ENCODE measurements around a stretch of chr7.

DNA sequence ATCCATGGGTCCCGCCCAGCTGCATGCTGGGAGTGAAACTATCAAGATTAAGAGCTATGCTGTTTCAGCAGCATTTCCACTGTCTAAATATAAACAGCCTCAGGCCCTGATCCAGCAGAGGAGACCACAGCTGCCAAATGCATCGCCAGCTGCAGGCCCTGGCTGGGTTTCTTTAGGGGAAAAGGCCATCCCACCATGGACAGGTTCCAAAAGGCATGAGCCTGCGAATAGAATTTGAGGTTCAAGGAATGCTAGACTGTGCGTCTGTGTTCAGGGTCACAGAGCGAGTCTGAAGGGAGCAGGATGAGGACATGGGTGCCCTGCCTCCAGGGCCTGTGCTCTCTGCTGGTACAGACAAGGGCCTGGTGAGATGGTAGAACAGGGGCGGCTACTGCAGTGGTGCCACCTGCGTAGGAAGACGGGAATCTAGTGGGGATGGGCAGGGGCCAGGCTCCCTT is 411.3 kb downstream of the PAXIP1 start:
- PRO-cap, result no peak

GRCh38 chr7:154681366-154681800 is 321.5 kb downstream of the PAXIP1 start:
- PRO-cap, result no peak

GRCh38 chr7:154960055-154960261 is 43.0 kb downstream of the PAXIP1 start:
- PRO-cap, result no peak

GRCh38 chr7:155071129-155071794 is 1.1 kb downstream of the HTR5A start:
- PRO-cap, result no peak

DNA sequence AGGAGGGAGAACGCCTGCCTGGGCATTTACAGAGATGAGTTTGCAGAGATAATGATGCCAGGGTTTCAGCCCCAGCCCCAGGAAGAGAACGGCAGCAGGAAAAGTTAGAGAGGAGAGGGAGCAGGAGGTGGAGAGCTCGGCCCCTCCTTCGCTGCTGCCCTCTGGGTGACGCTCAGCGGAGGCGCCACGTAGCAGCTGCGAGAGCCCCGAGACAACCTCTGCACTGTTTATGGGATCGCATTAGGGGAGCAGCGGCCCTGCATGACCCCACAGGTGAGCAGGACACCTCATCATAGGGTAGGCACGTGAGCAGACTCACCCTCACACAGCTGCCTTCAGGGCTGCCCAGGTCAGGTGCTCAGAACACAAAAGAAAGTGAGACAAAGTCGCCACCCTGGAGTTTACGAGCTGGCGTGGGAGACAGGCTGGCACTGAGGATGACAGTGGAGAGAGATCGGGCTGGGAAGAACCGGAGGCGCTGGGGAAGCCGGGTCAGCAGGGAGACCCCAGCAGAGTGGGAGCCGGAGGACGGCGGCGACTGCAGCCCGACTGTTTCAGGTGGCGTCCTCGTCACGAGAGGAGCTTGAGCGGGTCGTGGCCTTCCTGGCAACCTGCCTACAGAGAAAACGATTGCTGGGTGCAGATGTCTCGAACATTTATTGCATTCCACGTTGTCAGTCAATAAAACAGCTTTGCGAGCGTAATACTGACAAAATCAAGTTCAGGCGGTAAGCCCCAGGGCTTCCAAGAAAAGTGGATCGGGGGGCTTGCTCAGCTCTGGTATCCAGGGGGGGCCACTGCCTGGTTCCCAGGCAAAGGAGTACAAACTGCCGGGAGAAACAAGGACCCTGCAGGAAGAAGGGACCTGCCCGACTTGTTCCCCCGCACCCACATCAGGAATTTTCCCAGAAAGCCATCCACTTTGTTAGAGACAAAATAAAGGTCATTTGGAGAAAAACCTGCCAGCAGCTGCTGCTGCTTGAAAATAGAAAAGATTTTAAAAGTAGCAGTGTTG is 83.1 kb upstream of the INSIG1 start:
- PRO-cap, result bidirectional peak, plus-strand start at position 450 of the sequence, minus-strand start at position 163 of the sequence

DNA sequence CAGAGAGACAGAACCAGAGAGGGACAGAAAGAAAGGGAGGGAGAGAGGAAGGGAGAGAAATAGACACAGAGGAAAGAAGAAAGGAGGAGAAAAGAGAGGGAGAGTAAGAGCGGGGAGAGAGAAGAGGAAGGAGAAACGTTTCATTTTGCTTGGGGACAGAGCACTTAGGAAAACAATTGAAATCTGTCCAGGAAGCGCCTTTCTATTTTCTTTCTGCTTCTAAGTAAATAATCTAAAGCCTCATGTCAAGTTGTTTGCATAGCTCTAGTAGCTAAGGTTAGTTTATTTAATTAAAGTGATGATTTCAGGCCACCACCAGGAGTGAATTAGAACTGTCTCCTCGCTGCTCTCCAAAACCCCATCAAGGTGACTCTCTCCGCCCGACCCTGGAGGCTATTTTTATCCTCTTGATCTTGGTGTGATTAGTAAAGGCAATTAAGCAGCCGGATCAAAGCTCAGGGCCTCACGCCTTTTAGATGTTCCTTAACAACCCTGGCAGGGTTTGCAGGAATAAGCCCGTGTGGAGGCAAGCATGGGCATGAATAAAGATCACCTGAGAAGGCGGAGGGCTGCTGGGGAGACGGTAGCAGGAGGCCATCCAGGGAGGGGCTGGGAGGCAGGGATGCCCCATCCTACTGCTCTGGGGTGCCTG is 73.4 kb upstream of the INSIG1 start:
- PRO-cap, result no peak

GRCh38 chr7:155244484-155245018 is 53.1 kb upstream of the INSIG1 start:
- PRO-cap, result no peak

DNA sequence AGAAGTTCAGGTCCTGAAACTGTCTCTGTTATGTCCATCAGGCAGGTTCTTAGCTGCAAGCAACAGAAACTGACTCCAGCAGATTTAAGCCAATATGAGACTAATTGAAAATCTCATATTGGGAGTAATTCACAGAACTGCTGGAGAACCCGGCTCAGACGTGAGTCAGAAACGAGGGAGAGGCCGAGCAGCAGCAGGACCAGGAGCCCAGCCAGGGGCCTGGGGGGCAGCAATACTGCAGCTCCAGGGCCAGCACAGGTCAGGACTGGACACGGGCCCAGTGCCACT is 28.1 kb upstream of the INSIG1 start:
- PRO-cap, result no peak

DNA sequence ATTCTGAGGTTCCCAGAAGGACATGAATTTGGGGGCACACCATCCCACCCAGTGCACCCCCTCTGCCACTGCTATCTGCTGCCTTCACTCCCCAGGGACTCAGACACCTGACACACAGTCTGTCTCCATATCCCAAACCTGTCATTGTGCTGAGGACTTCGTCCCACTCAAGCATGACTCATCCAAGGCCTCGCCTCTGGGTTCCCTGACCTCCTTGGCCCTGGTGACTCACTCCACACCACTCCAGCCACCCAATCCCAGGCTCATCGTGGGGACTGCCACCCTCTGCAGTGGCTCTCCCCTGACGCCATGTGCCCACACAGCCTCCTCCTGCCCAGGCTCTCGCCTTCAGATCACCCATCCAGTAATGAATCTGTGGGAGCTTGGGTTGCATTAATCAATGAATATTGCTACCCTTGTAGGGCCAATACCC is 6.6 kb upstream of the INSIG1 start:
- PRO-cap, result unidirectional peak, minus-strand start at position 101 of the sequence

DNA sequence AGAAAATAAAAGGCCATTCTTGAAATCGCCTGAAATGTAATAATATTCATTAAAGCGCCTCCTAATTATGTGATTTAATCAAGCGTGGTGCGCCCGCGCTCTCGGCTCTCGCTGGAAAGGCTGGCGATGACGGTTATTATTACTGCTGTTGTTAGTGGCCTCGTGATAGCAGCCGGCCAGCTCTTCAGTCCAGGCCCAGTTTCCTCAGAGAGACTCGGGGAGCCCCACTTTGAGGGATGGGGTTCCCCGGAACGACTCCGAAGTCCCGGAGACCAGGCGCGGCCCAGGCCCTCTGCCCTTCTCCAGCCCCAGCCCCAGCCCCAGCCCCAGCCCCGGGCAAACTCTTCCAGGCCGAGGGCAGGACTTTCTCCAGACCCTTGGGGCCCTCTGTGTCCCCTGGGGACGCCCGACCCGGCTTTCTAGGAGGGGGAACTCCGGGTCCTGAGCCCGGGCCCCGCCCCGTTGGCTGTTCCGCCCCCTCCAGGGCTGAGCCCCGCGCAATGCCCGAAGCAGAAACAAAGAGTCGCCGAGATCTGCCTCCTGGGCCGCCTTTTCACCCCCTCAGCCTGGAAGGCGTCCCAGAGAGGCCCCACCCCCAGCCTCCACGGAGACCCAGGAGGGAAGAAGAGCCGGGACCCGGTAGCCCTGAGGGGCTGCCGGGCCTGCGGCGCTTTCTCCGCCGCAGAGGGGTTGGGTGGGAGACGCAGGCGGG is 9.8 kb downstream of the EN2 start:
- PRO-cap, result no peak

GRCh38 chr7:155490726-155491720 is 33.1 kb downstream of the EN2 start:
- PRO-cap, result no peak

GRCh38 chr7:155576554-155577207 is 30.3 kb upstream of the CNPY1 start:
- PRO-cap, result unidirectional peak, minus-strand start at chr7:155576961

- PRO-cap, result no peak
These were observed 40.1 kb downstream of the SHH start for GRCh38 chr7:155771917-155772889.

DNA sequence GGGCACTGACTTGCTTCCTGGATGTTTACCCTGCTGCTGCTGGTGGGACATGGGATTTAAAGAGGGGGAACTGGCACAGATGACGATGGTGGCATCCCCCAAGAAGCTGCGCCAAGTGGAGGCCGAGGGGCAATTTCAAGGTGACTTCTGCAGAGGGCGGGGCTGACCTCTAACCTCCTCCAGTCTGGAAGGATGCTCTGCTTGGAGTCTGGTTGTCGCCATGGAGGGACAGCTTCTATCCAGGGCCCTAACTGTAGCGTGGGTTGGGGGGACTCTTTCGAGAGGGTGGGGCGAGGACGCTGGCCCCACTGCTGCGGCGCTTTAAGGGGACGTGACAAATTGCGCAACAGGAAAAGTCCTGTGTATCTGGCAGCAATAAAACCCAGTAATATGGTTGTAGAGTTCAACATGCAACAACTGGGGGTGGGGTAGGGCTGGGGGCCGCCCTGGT is 4.6 kb downstream of the SHH start:
- PRO-cap, result no peak

DNA sequence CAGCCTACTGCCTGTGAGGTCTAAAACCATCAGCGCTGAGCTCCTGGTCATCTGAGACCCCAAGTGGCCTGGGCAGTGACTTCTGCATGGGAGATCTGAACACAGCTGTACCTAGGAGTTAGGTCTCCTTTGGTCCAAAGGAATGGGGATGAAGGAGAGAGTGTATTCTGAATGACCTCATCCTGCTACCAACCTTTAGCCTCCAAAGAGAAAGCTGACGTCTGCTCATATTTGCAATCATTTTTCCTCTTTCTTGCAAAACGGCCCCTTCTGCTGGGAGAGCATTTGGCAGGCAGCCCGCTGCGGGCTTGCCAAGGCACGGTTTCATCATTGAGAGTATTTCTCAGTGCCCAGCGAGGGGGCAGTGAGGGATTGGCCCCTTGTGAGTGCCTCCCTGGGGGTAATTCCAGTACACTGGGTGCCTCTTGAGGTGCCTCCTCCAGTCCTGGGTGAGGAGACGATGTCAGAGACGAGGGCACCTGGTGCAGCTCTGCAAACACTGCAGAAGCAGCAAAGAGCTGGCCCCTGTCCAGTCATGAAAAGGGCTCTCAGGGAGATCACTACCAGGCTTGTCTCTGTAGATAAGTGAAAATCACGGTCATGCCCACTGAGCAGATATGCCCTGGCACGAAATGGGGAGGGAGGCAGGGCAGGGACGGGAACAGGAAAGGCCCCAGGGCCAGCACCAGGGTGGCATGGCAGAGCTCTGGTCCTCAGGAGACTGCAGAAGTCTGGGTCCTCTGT is 48.6 kb upstream of the SHH start:
- PRO-cap, result no peak

- PRO-cap, result no peak
These were observed 833 bp upstream of the RNF32 start for GRCh38 chr7:156639529-156640353.

DNA sequence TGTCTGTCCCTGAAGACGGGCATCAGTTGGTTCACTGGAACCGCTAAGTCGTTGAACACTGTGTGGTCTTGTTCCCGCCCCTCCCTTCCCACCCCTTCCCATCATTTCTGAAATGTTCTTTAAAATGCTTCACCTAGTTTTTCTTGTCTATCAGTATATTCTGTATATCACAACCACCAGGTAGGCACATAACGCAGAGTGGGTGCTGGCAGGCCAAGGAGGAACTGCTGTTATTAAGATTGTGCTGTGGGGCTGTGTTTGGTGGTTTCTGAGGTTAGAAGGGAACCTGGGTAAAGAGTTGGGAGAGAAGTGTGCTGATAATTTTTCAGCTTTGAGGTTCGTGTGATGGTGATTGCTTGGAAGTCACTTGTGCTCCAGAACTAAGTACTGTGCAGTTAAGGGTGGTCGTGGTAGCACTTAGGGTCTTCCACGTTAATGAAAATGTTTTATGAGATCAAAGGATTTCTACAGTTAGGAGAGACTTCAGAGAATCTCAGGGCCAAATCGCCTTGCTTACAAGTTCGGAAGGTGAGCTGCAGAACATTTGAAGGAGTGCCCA is 1.4 kb downstream of the UBE3C start:
- PRO-cap, result no peak

DNA sequence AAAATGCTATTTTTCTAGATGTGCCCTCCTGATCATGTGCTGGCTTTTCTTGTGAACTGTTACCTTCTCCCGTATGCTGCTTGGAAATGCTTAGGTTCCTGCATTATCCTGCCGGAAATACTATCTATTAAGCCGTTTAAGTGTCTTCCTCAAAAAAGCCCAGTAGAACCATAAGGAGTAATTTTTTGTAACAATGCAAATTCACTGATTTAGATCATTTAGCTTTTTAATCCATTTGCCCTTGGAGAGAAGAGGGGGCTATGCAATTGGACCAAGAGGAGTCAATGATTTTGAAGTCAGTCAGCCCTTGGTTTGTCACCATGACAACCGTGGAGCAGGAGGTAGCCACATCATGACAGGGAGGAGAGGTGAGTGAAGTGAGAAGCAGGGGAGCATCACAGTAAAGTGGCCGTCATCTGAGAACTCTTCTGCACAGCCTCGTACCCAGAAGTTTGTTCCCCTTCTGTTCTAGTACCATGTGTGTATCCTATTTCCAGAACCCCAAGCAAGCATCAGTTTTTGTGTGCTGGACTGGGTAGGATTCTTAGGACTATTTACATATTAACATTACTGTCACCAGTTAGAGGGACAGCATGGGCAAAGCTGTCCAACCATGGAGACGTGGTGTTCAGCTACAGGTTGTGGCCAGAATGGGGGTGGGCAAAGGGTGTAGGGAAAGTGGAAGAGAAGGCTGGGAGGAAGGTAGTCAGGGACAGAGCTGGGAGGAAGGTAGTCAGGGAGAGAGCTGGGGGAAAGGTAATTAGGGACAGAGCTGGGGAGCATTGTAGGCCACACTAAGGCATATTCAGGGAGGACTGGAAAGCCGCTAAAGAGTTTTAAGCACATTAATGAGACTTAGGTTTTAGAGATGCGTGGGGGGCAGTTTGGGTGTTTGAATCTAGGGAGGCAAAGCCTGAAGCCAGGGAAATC is 13.0 kb downstream of the UBE3C start:
- PRO-cap, result no peak

- PRO-cap, result no peak
These were observed 53.4 kb downstream of the UBE3C start for GRCh38 chr7:157192090-157192629.

DNA sequence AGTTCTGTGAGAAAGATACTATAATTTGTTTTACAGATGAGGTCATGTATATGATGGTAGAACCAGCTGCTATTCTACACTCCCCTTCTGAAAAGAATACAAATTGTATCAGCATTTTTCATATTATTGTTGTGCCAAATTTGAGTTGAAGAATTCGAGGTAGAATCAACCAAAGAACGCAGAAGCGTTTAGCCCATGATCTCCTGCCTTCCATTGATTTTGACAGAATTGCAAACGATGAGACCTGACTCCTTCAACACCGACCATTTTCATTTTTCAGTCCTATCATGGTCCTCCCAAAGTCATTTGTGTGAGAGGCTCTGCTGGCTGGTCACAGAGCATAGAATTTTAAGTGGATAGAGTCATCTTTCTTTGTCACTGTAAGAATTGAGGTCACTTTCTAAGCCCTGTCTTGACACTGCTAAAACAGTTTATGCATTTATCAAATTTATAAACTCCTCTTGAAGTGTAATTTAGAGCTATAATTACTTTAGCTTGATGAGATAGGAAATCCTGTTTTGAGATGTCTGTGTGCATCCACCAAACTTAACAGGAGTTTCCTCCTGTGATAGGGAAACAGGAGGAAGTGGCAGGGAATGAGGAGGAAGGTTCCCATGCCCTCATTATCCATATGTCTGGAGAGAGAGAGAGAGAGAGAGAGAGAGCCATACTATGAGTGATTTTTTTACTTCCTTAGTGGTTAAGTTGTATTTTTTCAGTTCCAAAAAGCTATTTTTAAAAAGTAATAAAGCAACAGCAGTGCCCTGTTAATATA is 72.0 kb downstream of the UBE3C start:
- PRO-cap, result no peak